Thoracic aorta endothelial cell (primary cell): Measurements from ENCODE around the genes CCT6B, LIG3, UNC45B, SLFN11, C17orf50, ZNHIT3 and MYO19.

DNA sequence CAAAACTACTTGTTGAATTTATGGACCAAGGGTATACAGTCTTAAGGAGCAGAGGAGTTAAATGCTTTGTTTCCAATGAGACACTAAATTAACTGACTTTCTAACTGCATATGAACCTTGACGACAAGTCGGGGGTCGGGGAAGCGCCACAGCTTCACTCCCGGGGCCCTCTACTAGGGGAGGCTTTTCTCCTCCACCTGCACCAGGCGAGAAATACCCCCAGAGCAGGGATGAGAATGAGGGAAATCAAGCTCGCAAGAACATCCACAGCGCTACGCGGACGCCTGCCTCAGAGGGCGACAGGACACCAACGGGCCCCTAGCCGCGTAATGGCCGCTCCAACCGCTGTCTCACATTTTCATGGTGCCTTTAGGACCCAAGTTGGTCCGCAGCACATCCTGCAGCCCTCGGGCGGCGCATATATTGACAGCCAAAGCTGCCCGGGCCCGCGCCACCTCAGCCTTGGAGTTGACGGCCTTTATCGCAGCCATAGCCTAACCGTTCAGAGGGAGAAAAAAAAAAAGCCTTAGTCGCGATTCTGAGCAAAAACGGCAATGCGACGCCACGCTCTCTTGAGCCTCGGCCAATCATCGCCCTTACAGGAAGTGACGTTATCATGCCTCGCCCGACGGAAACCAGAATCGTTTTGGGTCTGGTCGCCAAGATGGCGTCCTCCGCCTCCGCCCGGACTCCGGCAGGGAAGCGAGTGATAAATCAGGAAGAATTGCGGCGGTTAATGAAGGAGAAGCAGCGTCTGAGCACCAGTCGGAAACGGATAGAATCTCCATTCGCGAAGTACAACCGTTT, at the start of gene CCT6B:
Gene CCT6B (minus strand): TSS at position 558 of the 807 bp plus-strand sequence.
- CAGE, long polyA plus RNA: no peak

DNA sequence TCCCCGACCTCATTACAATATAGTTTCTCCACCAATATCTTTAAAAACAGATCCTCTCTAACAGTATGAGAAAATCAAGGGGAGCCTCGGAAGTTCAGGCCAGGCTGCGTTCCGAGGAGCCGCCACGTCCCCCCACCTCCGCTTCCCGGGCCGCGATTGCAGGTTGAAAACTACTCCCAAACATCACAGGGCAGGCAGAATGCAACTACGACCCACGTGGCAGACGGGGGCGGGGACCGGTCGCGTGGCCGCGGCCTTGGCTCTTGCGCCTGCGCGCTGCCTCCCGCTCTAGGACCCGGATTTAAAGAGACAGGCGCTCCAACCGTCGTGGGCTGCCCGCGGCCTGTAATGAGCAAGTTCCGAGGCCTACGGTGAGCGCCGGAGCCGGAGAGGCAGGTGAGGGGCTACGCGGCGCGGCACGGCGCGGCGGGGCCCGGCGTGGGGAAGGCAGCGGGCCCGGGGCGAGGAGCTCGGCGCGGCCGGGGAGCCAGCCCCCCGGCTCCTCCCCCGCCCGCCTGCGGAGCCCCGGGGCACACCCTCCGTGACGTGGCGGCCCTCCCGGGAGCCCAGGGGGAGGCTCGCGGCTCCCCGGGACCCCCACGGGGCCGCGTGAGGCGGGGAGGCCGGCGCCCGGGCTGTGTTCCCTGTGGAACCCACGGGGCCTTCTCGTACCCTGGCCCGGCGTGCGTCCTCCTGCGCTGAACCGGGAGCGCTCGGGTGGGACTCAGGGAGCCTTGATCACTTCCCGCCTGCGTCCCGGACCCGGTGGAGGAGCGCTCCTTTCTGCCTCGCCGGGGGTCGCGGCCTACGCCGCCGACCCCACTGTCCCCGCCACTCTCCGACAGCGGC, at the start of gene LIG3:
Gene LIG3 (plus strand): TSS at position 286 of the 849 bp plus-strand sequence.
- CAGE, long polyA plus RNA: no peak

DNA sequence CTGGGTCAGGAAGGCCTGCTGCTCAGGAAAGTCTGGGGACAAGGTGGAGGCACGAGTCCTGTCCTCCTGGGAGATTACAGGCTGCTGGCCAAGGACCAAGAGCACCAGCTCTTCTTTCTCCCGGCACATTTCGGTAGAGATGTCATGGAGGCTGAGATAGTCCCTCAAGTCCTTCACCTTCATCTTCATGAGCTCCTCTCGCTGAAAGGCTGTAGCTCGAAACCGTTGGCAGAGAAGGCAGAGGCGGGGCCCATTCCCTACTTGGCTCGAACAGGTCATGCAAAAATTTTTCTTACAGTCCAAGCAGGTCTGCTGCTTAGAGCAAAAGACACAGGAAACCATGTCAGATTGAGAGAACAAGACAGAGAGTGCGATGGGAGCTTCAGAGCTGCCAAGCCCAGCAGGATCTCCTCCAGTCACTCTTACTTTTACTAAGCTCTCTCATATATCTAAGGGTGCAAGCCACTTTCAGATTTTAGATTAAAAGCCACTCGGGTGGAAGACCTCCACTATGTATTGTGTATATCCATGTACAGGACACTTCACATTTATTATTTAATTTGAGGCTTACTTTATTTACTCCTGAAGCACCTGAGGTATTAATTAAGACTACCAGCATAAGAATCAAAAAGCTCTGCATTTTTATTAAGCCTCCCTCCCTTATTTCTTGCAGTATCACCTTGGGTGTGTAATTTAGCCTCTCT, 41.3 kb downstream of the LIG3 start:
- CAGE, long polyA plus RNA: no peak

DNA sequence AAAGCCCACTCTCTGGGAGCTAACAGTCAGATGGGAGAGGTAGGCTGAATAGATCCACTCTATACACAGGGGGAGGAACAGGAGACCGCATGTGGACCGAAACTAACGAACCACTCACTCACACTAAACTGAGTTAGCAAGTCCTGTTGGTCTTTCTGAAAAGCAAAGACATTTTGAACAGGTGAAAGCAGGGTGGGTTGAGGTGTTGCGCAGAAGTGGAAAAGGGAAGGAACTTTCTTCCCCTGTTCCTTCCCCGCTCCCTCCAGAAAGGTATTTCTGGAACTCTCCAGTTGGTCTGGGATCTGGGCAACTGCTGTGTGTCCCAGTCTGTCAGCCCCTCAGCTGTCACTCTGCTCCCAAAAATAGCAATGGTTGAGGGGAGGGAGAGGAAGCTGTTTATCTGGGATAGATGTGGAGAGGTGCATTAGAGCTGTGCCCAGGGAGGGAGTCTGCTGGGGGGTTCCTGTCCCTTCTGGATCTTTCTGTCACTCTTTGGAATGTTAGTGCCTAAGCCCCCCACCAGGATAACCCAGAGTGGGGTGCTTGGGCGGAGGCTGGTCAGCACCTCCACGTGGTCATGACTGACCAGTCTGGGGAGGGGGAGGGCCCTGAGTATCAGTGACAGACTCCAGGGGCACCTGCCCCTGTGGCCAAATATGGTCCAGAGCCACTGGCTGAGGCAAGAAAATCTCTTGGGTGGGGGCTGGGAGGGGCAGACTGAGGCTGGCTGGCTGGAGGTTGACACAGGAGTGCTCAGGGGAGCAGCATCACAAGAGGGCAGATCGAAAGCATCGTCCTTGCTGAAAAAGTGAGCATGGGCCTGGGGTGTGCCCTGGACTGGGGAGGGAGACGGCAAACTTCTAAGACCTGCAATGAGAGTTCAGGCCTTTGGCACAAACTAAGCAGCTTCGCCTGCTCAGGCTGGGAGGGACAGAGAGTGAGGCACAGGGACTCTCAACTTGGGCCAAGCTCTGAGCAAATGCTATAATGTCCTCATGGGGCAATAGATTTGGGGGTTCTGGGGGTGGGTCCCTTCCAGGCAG, at the start of gene UNC45B:
Gene UNC45B (plus strand): TSS at position 715 of the 1,043 bp plus-strand sequence.
- CAGE, long polyA plus RNA: no peak

DNA sequence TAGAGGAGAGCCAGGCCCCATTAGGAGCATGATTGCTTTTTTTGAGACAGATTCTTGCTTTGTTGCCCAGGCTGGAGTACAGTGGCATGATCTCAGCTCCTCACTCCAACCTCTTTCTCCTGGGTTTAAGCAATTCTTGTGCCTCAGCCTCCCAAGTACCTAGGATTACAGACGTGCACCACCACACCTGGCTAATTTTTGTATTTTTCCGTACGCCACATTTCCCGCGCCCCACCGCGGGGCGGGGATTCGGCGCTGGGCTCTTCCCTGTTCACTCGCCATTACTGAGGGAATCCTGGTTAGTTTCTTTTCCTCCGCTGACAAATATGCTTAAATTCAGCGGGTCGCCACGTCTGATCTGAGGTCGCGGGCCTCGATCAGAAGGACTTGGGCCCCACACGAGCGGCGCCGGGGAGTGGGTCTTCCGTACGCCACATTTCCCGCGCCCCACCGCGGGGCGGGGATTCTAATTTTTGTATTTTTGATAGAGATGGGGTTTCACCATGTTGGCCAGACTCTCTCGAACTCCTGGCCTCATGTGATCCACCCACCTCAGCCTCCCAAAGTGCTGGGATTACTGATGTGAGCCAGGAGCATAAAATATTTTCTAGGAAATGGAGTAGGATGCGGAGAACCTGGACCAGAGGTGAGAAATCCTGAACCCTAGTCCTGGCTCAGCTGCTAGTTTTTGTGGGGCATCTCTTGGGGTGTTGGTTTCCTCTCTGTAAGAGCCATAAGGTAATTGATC, 3.4 kb downstream of the UNC45B start:
- CAGE, long polyA plus RNA: no peak

DNA sequence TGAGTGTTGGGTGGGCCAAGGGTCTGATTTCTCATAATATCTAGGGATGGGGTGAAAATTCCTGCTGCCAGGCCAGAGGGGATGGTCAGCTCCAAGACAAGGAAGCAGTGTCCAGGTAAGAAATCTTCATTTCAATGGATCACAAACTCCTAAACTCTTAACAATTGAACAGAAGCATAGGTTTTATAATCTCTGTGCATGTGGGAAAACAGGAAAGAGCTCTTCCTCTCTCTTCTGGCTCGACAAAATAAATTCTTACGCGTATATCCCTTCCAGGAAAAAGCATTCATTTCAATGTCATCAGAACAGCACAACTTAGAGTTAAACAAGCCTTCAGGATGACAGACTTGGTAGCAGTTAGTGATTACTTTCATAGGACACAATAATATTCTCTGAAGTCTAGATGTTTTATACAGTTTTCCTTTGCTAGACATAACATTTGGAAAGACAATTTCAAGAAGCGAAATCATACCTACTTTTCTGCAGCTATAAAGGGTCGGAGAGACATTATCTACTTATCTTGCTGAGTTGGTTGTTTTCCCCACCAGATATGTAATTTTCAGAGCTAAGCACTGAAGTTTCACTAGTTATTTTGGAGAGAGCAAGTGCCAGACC, 19.3 kb upstream of the SLC35G3 start:
- CAGE, long polyA plus RNA: no peak

- CAGE, long polyA plus RNA: no peak
Observed at GRCh38 chr17:35241983-35242811, 675 bp upstream of the SLFN5 start.

- CAGE, long polyA plus RNA: no peak
Observed at GRCh38 chr17:35298948-35299530, 56.2 kb downstream of the SLFN5 start.

GRCh38 chr17:35313863-35314798, 59.3 kb downstream of the SLFN11 start:
- CAGE, long polyA plus RNA: no peak

GRCh38 chr17:35373395-35374178, at the start of gene SLFN11:
Gene SLFN11, minus strand, starts transcription at chr17:35373621.
- CAGE, long polyA plus RNA: no peak

GRCh38 chr17:35409738-35410703, 22.3 kb downstream of the SLFN12 start:
- CAGE, long polyA plus RNA: no peak

- CAGE, long polyA plus RNA: no peak
Observed at GRCh38 chr17:35760569-35760980, at the start of gene C17orf50. Gene C17orf50, plus strand, starts transcription at chr17:35760887.

GRCh38 chr17:35763707-35765145, 3.5 kb downstream of the C17orf50 start:
- CAGE, long polyA plus RNA: no peak

- CAGE, long polyA plus RNA: no peak
Observed at GRCh38 chr17:35843836-35845107, 24.4 kb downstream of the HEATR9 start.

- CAGE, long polyA plus RNA: no peak
Observed at GRCh38 chr17:35889182-35889707, 9.1 kb upstream of the CCL5 start.

- CAGE, long polyA plus RNA: no peak
Observed at GRCh38 chr17:36117476-36118078, 13.9 kb downstream of the CCL4 start.

DNA sequence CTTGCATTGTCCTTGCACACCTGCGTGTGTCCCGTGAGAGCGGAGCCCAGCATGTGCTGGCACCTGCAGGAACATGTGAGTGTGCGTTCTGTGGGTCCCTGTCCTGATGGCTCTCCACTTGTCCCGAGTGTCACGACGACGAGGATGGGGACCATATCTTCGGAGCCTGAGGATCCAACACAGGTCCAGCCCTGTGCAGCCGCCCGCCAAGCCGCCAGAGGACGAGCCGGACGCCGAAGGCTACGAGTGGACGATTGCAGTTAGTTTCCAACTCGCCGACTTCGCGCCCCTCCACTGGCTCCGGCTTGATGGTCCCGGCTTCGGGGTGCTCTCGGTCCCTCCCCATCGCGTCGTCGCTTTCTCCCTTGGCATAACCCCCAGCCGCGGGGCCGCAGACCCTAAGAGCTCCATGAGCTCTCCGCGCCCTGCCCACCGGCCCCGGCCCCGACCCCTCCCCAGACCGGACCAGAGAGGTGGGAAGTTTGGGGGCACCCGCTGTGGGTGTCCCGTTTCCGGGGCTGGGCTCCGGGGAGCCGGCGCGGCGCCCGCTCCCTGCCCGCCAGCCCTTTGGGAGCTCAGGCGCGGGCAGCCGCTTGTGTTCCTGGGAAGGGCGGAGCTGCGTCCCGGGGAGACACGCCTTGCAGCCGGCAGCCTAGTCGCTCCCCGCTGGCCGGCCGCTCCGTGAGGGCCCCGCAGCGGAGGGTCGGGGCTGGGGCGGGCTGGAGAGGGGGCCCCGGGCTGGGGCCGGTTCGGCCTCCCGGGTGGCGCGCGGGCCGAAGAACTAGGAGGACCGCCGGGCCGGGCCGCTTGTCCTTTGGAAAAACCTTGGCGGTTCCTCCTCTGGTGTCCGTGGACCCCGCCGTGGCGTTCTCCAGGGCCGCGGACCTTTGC, 6.3 kb upstream of the TBC1D3B start:
- CAGE, long polyA plus RNA: no peak

DNA sequence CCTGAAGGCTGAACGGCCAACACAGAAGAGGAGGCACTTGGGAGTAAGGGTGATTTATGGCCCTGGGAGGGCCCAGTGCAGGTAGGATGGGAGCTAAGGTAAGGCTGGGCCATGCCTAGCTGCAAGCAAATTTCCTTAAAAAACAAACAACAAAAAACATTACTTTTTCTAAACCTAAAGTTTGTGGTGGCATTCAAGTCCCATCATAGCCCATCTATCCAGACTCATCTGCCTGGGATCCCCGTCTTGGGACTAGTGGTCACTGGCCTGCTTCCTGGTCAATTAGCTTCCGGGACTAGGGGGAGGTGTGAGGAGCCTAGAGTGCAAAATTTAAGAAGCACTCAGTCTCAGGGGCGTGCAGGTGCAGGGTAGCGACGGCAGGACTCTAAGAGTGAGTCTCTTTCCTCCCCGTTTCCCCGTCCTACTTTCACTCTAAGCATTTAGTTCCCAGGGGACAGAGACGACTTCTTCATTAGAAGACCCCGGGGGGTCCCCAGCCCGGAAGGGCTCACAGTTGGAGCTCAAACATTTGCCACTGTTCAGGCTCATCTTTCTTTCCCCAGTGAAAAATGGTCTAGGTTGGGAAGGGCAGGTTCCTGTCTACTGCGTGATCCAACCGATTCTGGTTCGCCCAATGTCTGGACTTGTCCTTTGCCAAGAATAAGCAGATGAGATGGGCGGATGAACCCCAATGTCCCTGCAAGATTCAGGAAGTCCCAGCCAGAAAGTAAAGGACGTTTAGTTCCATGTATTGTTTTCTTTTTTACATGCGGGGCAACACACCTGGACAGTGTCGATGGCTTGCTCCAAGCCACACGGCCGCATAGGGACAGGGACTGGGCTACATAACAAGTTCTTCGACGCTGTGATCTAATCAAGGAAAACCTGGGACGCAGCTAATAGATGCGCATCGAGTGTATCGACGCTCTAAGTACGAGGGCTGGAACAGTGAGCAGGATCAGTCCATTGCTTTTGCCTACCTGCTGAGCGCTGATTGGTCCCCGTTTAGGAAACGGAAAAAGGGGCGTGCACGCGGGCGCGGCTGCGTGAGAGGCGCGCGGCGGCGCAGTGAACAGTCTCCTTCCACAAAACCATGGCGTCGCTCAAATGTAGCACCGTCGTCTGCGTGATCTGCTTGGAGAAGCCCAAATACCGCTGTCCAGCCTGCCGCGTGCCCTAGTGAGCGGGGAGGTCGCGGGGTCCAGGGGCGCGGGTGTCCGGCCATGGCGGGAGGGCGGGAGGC, at the start of gene ZNHIT3:
Gene ZNHIT3 (plus strand): TSS at position 1,075 of the 1,243 bp plus-strand sequence.
- CAGE, long polyA plus RNA: no peak

GRCh38 chr17:36534408-36535314, at the start of gene MYO19:
Gene MYO19, minus strand, starts transcription at chr17:36534868.
- CAGE, long polyA plus RNA: no peak

DNA sequence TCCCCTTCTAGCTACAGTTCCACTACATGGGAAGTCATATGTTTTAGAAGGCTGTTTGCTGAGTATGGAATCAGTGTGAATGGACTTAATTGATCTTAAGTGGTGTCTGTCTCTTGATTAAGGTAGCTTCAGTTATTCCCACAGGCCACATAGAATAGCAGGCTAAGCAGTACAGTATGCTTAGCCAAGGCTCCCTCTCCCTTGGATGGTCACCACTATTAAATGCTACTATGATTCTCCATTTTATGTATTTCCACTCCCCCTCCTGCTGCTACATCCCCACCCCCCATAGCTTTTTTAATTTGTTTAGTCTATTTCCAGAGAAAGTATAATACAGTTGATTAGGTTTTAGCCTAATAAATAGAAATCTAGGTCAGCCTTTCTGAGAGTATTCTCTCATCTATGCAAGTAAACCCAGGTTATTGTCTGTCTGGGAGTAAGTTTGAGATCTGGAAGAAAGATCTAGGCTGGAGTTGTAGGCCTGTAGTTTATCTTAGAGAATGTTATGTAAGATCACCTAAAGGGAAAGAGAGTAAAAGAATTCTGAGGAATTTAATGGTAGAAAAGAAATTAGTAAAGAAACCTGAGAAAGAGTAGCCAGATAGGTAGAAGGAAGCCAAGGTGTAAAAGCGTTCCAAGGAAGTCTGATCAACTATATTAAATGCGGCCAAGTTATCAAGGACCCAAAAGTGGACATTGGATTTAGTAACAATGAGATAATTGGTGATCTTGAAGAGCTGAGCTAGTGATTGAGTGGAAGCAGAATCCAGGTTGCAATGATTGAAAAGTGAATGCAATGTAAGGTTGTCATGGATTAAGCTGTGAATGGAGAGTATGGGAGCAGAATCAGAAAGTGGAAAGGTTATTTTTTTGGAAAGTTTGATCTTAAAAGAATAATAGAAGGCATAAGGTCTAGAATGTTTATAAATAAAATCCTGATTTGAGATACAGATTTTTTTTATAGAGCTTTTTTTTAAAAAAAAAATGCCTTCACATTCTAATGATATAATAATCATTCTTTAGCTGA, 20.1 kb downstream of the GGNBP2 start:
- CAGE, long polyA plus RNA: no peak